Left common carotid artery plus branches (tissue), 1 donor: Measurements from ENCODE around the genes TAOK2, MAPK3, ZNF689, SRCAP and TMEM265.

DNA sequence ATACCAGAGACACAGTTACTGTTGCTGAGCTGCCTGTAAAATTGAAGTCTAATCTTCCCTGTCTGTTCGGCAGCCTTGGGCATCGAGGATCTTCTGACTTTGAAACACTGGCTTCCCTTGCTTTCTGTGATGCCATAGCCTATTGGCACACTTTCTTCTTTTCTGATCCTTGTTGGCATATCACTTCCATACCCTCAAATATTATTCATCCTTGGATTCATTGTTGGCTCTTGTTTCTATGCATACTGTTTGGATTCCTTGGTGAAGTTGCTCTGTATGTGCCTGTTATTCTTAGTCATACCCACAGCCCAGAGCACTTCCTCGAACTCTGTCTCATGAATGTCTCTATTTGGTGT lies 63.7 kb downstream of the NPIPB11 start:
- PRO-cap: no peak

DNA sequence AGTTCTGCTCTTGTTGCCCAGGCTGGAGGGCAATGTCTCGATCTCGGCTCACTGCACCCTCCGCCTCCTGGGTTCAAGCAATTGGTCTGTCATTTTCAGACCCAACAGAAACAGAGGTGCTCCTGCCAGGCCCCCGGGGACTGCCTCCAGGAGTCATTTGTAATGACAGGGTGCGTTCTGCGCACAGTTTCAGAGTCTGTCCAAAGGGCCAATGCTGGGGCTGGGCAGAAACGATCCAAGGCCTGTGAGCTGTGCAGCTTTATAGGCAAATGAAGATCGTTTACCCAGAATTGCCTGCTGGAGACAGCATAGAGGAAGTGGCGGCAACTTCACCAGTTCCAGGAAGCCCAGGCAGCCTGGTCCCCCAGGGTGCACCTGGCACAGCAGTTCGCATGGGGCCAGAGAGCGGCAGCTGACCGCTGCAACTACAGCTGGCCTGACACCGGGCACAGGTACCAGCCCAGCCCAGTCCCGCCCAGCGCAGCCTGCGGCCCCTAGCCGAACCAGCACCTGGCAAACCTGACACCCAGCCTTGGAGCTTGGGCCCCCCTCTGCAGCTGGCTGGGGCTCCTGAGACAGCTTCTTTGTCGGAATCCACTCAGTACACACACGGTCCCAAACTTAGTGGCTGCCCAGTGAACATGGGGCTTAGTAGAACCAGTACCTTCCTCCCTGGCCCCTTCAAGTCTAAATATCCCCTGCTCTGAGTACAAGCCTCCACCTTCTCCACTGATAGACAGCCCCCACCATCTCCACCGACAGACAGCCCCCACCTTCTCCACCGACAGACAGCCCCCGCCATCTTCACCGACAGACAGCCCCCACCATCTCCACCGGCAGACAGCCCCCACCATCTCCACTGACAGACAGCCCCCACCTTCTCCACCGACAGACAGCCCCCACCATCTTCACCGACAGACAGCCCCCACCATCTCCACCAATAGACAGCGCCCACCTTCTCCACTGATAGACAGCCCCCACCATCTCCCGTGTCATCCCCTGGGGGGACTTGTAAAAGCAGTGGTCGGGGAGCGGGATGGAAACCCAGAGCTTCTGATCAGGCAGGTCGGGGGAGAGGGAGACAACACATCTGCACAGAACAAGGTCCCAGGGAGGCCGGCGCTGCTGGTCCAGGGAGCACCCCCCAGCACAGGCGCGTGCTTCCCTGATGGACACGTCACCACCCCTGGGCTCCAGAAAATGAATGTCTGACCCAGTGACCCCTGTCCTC lies 62.7 kb upstream of the SPN start:
- PRO-cap: no peak

GRCh38 chr16:29629317-29629711 lies 33.7 kb upstream of the SPN start:
- PRO-cap: no peak

DNA sequence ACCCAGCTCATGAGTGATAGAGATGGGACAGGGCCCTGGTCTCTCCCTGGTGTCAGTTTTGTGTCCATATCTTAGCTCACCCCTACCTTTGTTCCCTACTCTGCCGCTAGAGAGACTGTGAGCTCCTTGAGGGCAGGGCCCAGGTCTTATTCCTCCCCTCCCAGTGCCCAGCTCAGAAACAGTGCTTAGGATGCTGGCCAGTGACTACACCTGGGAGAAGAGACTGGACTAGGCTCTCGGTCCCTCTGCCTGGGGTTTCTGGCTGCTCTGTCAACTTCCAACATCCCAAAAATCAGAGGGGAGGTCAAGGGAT lies 4.3 kb downstream of the C16orf54 start:
- PRO-cap: no peak

GRCh38 chr16:29826935-29827661 lies 6.8 kb downstream of the MVP start:
- PRO-cap: no peak

- PRO-cap: unidirectional peak, plus-strand start at chr16:29973885; unidirectional peak, plus-strand start at chr16:29973942
Measured at GRCh38 chr16:29973093-29974050, at the start of gene TAOK2. TSS of gene TAOK2 (plus strand) at chr16:29973868.

- PRO-cap: no peak
Measured at GRCh38 chr16:30086027-30086450, 5.7 kb downstream of the TBX6 start.

DNA sequence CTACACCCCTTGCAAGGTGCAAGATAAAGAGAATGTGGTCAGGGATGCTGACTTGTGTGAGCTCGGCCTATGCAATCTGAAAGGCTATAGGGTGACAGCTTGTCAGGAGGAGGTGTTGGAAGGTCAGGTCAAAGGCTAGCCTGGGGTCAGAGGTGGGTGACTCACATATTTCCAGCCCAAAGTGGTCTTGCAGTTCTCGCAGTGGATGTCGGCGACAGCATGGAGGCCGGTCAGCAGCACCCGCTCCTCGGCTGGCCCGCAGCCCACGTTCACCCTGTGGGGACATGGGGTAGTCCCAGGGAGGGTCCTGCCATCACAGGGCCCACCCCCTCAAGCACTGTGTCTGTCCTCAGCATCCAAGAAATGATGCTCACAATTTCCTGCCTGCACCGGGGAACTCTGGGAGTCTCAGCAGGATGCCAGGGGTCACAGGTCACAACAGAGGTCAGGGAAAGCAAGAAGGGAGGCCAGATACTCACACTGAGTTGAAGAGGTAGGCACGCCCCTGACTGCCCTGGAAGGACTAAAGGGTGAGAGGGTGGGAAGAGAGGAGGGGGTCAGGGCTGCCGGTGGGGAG lies 1.3 kb downstream of the YPEL3 start:
- PRO-cap: no peak

DNA sequence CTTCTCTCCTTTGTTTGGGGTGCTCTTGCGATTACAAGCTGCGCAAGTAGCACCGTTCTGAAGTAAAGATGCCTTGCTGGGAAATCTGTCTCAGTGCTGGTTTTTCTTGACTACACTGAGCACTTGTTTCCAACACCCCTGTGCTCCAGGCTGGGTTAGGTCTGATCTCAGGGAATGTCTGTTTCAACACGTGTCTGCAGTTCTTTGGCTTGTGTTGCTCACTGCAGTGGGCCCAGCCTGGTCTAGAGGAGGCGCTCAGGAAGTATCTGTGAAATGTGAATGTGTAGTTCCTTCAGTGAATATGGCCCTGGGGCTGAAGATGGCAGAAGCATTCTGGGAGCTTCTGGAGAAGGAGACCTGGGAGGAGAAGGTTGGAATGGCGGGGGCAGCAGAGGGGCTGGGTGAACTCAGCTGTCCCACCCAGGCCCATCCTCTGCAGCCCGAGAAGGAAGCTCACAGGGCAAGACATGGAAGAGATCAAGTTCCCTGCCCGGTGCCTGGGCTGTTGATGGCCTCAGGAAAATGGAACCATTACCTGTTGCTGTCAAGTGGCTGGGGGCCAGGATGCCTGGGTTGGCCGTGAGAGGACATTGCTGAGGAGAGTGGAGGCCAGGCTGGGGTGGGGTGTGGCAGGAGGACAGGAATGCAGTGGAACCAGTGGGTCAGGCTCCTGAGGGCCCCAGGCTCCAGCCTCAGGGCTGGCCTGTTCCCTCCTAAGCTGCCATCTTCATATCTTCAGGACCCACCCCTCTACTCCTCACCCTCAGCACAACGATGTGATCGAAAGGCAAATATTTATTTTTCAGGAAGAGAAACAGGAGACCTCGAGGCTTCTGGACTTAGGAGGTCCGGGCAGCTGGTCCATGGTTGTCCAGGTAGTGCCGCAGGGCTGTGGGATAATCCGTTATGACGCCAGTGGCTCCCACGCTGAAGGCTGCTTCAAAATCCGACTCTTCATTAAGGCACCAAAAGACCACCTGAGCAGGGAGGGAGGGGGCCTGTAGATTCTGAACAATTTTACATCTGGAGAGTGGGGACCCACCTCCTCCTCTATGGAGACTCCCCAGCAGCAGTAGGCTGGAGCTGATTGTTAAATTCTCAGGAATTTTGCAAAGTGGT lies 8.4 kb upstream of the YPEL3 start:
- PRO-cap: no peak

- PRO-cap: unidirectional peak, minus-strand start at chr16:30122952; bidirectional peak, plus-strand start at chr16:30123389, minus-strand start at chr16:30123232
Measured at GRCh38 chr16:30122449-30123878, at the start of gene MAPK3. TSS of gene MAPK3 (minus strand) at chr16:30123220.

DNA sequence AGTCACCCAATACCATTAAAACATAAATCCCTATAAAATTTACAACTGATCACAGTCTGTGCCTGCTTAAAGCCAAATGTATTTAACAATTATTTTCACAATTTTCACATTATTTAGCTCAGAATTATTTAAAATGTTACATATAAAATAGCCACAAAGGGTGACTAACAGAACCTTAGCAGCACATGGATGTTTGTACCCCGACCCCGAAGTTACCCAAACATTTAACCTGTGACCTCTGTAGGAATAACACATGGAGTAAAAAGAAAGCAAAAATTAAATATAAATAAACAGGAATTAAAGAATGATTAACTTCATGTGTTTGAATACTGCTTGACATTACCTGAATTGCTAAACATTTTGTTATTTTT lies 27.9 kb upstream of the NPIPB13 start:
- PRO-cap: no peak

GRCh38 chr16:30357098-30357981 lies 2.2 kb upstream of the CD2BP2 start:
- PRO-cap: no peak

DNA sequence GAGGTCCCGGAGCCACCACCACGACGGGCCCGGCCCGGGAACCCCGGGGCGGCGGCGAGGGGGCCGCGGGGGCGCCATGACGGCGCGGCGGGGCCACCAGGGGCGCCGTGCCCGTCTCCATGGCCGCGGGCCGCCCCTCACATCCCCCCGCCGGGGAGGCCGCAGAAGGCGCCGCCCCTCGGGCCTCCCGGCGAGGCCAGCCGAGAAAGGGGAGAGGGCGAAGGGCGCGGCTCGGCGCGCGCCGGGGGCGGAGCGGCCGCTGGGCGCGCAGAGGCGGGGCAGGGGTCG lies 287 bp downstream of the TBC1D10B start:
- PRO-cap: no peak

DNA sequence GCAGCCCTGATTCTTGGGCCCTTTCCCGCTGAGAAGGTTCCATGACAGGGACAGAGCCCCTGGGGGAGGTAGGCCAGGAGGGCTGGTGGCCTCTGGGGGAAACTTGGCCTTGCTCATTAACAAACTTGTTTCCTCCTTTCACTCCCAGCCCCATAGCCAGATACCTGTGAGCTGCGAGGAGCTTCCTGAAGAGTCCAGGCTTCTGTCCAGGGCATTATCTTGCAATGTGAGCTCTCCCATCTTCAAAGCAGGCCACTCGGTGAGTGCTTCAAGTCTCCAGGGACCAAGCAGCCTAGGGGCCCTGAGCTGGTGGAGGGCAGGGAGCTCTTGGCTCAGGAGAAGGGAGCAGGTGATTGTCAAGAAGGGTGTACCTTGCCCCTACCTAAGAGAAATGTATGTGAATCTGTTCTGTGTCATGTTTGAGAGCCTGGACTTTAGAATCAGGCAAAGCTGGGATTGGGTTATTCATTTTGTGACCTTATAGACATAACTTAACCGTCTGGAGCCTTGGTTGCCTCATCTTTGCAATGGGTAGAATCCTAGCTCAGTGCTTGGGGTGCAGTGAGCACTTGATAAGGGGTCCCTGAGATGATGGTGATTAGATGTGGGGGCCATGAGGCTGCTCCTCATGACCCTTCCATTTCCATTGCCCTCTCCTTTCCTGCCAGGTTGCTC lies 16.0 kb downstream of the ZNF768 start:
- PRO-cap: no peak

DNA sequence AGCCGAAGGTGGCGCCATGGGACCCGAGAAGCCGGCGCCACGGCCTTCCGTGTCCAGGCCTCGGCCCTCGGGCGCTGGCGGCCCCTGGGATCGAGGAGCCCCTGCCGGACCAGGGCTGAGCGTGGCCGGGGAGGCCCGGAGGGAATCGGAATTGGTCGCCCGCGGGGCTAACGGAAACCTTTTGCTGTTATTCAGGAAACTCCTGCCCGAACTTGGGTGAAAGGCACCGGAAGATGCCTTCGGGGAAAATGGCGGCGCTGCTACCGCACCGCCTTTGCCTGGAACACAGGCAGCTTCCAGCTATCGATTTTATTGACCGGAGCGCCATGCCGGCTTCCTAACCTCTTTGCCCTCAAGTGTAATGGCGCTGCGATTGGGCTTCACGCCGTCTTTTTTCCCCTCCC lies at the start of gene ZNF689:
TSS of gene ZNF689 (minus strand) at position 366 of the 404 bp plus-strand sequence.
- PRO-cap: bidirectional peak, plus-strand start outside the sequence, minus-strand start at position 348 of the sequence

- PRO-cap: unidirectional peak, minus-strand start at chr16:30699060
Measured at GRCh38 chr16:30698931-30699228, at the start of gene SRCAP. TSS of gene SRCAP (plus strand) at chr16:30699171.

GRCh38 chr16:30707083-30707444 lies 8.1 kb downstream of the SRCAP start:
- PRO-cap: no peak

GRCh38 chr16:30715462-30716131 lies 16.6 kb downstream of the SRCAP start:
- PRO-cap: no peak

DNA sequence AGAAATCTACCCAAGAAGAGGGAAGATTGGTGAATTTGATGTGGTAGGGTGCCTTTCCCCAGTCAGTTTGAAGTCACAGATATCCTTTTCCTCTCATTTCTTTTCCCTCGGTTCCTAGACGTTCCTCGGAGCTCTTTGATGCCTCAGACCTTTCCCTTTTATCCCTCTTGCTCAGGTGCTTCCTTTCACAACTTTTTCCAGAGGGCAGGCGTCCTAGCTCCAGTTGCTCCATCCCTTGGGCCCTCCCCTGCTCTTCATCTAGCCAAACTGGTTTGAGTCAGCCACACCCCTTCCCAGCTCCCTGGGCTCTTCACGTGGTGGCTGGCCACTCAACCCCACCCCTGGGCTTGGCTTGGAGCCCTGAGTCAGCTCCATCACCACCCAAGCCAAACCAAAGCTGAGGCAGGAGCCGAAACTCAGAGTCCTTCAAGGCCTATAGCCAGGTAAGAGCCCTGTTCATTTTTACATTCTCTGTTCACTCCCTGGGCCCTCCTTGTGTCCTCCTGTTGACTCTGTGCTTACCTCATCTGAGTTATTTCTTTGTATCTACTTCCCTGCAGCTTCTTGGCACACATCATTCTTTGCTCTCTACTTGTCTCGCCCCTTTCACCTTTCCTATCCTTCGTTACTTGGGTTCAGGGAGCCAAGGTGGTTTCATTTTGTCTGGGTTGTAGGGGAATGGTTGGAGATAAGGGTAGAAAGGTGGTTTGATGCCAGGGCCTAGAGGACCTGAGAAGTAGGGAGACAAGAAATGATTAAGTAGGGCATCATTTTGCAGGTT lies at the start of gene TMEM265:
TSS of gene TMEM265 (plus strand) at position 378 of the 781 bp plus-strand sequence.
- PRO-cap: no peak

- PRO-cap: no peak
Measured at GRCh38 chr16:30839207-30839997, 52.4 kb upstream of the ZNF629 start.